ENCODE data around the gene TGDS.

- PRO-cap, result no peak
Measured at GRCh38 chr13:77149643-77150390, 122.9 kb upstream of the FBXL3 start.

DNA sequence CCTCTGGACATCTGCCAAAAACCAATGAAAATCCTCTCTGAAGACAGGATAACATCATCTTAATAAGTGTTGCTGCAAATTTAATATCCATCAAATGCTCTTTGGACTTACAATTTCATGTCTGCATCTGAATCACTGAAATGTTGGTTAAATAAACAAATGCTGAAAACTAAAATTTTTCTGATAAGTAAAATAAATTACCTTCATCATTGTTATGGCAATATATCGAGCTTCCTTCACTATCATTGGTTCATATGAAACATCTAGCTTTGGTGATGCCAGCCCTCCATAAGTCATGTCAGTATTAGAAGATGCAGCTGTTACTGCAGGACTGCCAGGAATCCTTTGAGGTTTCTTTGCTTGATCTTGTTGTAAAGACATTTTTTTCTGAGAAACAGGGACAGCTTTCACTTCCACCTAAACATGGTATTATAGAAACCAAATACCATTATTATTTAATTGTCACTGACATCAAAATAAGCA lies 123.6 kb upstream of the FBXL3 start:
- PRO-cap, result no peak

- PRO-cap, result no peak
Measured at GRCh38 chr13:77746279-77746725, 48.8 kb downstream of the SLAIN1 start.

DNA sequence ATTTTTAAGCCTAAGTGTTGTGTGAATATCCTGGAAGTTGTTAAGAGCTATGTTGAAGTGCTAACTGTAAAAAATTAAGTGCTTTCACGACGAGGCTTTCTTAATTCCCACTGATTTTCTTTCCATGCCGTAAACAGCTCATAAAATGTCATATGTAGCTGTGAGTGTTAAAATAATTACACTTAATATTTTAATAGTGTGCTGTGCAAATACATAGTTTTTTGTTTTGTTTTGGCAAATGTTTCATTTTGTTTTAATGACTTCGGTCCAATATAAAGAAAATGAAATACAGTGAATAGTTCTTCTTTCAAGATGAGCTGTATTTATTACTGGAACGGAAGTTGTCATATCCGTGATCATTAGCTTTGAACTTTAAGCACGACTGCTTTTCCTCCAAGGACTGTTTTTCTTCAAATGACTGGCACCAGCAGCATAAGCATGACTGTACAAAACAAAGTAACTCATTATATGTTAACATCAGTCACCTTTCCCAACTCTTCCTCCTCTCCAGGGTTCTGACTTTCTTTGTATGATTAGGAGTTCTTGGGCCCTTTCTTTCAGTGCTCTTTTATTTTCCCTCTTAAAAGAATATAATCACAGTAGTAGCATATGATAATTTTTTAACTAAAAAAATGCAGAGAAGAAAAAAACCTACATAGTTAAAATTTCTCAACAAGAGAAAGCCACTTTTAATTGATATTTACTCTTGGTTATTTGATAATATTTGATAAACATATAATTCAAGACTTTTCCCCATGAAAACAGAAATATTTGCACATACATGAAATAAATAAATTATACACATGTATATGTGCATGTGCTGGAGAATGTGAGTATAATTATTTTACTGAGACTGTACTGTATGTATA lies 20.5 kb downstream of the EDNRB start:
- PRO-cap, result no peak

DNA sequence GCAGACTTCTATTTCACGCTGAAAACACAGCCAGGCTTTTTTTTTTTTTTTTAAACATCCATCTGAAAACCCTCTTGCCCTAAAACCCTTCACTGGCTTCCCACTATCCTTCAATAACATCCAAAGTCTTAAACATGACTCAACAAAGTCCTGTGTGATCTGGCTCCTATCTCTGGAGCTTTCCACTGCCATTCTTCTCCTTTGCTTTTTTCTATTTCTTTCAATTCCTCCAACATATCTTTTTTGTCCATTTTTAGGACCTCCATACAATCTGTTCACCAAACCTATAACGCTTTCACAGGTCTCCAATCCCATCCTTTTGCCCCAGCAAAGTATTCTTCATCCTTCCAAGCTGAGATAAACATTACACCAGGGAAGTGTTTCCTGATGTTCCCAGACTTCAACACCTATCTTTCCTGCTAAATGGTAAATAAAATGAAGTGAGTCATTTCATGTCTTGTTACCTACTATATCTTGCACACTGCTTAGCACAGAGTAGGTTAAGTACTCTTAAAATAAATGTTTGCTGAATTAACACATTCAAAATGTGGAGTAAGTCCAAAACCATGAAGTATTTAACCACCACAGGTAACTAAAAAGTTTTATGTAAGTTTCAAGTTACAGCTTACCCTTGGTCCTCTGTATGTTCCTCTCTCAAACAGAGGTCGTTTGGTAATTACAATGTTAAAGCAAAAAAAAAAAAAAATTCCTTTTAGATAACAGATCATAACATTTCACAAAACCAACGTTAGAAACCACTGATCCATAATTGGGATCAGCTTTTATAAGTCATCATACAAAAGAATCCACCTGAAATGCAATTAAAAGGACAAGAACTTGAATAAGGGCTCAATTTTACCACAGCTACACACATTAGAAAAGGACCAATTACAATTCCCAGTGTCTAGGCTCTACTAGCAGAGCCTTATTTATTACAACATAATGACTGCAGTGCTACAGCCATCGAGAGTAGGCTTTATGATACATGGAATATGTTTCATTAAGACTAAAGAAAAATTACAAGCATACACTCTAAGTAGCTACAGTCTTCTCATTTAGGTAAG lies 3.3 kb downstream of the RBM26 start:
- PRO-cap, result no peak

GRCh38 chr13:80010849-80011369 lies 330.0 kb downstream of the SPRY2 start:
- PRO-cap, result no peak

DNA sequence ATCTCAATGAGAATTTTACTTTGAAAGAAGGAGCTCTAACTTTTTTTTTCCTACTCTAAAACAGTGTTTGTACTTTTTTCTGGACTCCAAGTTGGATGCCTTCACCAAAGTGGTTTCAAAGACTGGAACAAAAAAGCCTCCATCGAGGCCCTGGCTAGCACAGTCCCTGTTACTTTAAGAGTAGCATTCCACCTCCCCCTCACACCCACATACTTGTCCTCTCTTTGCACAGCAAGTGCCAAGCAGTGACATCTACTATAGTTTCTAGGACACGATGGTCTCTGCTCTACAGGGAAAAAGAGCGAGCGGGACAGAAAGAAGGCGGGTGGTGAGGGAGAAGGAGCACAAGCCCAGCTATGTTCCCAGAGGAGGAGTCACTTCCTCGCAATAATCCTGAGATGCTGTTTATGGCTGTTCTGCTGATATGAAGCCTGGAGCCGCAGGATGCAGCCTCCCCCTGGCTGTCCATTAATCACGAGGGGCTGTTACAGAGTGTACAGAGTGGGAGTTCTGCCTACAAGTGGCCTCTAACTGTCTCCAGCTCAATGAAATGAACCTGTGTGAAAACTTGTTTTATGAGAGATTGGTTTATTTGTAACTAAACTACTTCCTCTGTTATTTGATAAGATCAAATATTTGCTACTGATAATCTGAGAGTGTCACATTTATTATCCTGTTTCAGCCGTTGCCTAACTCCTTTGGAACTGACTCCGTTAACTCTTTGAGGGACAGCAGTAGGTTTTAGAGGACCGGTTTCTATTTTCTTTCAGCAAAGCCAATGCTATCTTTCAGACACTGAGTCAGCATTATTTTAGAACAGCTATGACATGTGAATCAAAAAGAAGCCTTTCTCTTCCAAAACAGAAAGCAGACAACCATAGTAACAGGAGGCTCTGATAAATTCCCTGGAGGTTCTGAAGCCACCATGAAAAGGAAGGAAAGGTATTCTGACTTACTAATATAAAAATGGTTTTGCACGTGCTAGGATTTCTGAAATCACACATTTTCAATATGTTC lies 208.0 kb downstream of the SPRY2 start:
- PRO-cap, result bidirectional peak, plus-strand start at position 313 of the sequence, minus-strand start at position 188 of the sequence; unidirectional peak, minus-strand start at position 547 of the sequence

GRCh38 chr13:80305838-80306137 lies 35.1 kb downstream of the SPRY2 start:
- PRO-cap, result no peak

- PRO-cap, result unidirectional peak, minus-strand start at chr13:80342758; bidirectional peak, plus-strand start at chr13:80343074, minus-strand start at chr13:80342978
Measured at GRCh38 chr13:80342499-80343585, 1.9 kb upstream of the SPRY2 start.

DNA sequence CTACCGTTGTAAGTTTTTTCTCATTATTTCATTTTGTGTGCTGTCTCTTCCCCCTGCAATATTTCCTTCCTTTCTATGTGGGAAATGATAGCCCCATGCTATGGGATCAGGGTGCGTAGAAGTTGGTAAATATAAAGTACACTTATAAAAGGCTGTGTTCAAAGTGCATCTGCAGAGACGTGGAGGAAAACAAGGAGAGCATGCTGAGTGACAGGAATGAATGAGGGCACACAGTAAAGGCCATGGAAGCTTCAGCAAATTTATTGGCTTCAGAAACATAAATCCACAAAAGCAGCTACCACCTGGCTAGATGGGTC lies 21.5 kb upstream of the SPRY2 start:
- PRO-cap, result no peak

DNA sequence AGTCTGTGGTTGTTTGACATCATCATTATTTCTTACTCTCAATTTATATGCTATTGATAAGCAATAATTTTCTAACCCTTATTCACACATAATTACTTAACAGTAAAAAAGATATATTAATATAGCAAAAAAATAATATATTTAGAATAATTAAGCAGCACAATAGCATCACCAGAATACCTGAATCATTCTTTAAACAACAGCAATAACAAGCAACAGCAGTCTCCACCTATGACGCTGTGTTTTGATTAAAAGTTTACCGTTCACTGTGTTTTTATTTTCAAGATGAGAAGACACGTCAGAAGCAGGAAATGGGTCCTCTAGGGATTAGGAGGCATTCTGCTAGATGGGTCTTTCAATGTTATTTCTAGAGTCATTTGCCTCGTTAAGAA lies 628.4 kb upstream of the SPRY2 start:
- PRO-cap, result no peak

DNA sequence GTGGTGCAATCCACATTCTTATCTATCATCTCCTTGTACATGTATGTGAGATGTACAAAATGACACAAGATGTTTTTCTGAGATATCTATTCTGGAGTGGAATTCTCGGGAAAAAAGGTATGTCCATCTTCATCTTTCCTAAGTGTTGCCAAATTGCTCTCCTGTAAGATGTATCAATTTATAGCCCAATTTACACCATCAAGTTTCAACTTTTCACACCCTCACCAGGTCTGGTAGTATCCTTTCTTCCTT lies 1547.4 kb downstream of the SLITRK1 start:
- PRO-cap, result unidirectional peak, minus-strand start at position 110 of the sequence

GRCh38 chr13:83554712-83555259 lies 327.5 kb downstream of the SLITRK1 start:
- PRO-cap, result unidirectional peak, minus-strand start at chr13:83555002

DNA sequence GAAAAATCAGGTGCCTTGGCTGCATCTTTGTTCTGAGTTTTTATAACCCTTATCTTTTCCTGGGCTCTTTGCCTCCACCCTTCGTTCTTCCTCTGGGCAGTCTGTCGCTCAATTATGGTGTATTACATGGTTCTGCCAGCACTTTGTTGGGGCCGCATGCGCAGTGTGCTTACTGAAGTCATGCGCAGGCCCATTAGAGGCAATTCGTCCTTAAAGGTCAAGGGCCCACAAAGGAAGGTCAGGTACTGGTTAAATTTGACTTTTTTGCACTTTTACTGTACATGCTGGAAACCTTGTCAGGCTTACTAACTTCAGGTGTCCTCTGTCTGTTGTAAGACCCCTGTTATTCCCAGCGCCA lies 761.8 kb upstream of the SLITRK5 start:
- PRO-cap, result no peak

- PRO-cap, result unidirectional peak, plus-strand start at chr13:88934485
Measured at GRCh38 chr13:88934220-88934567, 1263.0 kb downstream of the SLITRK5 start.

DNA sequence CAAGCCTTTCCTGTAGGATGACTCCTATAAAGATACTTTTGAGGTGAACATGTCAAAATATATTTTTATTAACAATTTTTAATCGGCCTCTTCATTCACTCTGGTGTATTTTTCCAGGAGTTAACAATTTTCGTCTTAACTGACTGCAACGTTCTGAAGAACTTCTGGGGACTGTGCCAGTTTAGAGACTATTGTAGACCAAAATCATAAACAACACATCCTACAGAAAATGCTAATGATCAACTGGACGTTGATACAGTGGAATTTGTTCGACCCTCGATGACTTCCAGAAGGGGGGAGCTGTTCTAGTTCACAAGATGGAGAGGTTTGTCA lies 264.0 kb upstream of the GPC5 start:
- PRO-cap, result no peak

DNA sequence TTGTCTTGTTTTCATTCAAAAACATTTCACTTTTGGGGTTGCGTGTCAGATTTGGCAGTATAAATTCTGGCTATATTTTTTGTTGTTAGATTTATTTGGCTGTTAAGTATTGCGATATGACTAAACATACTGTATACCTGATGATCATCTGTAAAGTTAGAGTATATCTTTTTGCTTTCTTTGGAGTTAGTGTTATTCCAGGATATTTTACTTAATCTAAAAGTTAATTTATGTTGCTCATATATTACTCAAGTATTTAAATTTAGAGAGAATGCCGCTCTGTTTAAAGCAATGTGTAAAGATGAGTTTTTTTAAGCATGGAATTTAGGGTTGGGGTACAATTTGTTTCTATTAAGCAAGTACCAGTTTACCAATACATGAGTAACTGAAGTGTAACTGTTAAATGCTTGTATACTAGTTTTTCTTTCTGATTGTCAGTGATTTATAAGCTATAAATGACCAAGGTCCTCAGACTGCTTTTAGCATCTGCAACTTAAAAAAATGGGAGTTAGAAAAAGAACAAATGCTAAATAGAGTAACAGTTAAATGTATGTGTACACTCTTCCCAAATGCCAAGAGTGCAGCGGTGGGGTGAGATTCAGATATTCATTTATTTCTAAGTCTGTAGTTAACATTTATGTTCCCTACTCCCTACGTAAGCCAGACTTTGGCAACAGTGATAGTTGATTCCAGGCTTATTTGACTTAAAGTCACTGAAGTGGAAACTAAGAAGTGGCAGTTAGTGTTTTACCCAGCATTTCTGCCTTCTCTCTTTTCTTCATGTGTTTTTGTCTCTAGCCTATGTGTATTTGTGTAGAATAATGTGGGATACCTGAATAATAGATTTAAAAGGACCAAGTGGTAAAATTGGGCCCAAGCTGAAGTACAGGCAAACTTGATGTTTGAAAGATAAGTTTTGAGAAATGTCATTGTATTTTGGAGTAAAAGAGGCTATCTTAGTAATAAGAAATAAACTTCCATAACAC lies 46.6 kb upstream of the GPC5 start:
- PRO-cap, result no peak

DNA sequence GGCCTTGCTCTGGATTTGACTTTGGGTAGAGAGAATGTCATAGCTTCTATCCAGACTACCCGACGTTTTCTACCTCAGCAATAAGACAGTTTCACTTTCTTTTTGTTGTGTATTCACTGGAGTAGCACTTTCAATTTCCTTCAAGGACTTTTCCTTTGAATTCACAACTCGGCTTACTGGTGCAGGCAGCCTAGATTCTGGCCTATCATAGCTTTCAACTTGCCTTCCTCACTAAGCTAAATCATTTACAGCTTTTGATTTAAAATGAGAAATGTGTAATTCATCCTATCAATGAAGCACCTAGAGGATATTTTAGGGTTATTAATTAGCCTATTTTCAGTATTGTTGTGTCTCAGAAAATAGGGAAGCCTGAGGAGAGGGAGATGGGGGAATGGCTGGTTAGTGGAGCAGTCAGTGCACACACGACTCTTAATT lies 420.3 kb upstream of the GPC6 start:
- PRO-cap, result no peak

- PRO-cap, result unidirectional peak, minus-strand start at chr13:94329432
Measured at GRCh38 chr13:94329309-94329644, 150.2 kb downstream of the DCT start.

DNA sequence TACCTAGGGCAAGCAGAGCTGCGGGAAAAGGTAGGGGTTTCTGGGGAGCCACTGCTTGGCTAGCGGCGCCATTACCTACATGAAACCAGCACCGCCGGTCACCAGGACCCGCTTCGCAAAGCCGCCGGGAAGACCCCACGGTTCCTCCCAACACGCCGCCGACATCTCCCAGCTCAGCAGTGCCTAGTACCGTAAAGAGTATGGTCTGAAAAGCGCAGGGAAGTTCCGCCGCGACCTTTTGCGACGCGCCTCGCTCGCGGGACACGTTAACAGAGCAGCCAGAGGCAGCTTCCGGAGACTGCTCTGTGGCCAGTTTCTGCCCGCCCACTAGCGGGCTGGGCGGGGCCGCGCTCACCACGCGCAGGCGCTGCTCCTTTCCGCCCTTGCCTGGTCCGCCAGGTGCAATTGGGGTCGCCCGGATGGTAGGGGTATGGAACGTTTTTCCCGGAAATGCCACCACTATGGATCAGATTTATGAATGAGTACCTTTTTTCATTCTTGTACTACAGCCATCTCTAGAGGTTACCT lies at the start of gene TGDS:
TGDS (minus strand) TSS at position 181 of the 528 bp plus-strand sequence.
- PRO-cap, result bidirectional peak, plus-strand start at position 404 of the sequence, minus-strand start at position 240 of the sequence

All from left lobe of liver (tissue), 1 donor.